ENCODE measurements around a stretch of chr20.

GRCh38 chr20:64227248-64227717 is 28.3 kb upstream of the PCMTD2 start:
- PRO-cap = no peak

DNA sequence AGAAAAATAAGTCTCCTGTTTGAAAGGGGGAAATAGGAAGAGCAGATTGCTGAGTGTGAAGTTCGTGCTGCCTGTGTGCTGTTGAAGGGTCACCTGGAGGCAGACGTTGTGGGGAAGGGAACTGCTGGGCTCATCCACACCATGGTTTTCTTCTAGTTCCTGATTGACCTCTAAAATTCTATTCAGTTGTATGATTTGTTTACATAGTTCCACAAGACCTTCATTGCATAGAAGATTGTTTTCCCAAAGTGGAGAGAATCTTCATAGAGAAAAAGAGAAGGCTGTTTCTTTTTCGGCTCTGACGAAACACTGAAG is 18.0 kb downstream of the PCMTD2 start:
- PRO-cap = no peak